Measurements from ENCODE around the genes WSB1, LGALS9, NOS2 and SLC46A1.

GRCh38 chr17:27293804-27294796 lies at the start of gene WSB1:
Gene WSB1 (plus strand): TSS chr17:27294114.
- RRBS = 1% methylated on average over 25 of the region's 71 CpGs

DNA sequence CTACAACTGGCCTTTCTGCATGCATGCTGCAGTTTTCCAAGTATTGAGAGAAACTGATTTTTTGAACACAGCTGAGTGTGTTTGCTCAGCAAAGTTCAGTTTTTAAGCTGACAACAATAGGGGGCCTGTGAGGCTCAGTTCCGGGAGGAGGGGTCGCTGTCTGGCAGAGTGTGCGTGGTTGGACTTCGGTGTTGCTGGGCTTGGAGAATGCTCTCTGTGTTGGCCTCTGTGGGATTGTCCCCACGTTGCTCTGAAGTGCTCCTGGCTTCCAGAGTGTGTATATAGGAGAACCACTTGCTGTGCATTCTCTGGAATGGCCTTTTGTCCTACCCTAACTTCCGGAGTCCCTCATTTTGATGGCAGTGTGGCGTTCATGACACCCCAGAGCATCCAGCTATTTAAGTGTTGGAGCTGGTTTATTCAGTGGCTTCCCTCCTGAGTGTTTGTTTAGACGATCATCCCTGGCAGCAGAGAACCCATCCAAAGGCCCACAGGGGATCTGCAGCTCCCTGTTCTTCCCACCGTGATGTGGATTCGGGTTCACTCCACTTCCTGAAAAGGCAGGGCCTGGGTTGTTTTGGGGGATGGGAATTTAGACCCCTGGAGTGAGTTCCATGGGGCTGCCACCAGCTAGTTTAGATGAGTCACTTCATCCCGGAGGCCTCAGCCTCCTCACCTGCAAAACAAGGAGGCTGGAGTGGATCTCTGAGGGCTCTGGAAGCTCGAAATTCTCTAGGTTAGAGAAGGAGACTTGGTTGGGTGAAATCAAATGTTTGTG lies 2.1 kb downstream of the KSR1 start:
- RRBS = no CpG with 5 or more reads among the region's 12 CpGs

GRCh38 chr17:27486234-27486955 lies 30.1 kb downstream of the KSR1 start:
- RRBS = no CpG with 5 or more reads among the region's 11 CpGs

DNA sequence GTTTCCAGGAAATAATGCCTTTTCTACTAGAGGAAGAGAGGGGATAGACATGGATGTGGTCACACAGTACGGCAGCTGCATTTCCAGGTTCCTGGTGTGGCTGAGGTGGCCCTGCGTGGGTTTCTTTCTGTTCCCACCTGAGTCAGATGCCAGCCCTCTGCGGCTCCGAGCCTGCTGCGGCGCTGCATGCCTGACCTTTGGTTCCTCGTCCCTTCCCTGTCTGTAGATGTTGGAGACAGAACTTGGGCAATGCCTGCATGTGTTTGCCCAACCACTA lies 71.9 kb upstream of the LGALS9 start:
- RRBS = no CpG with 5 or more reads among the region's 7 CpGs

GRCh38 chr17:27605391-27605885 lies 25.6 kb upstream of the LGALS9 start:
- RRBS = no CpG with 5 or more reads among the region's 25 CpGs

GRCh38 chr17:27630892-27631444 lies at the start of gene LGALS9:
Gene LGALS9 (plus strand): TSS chr17:27631188.
- RRBS = no CpG with 5 or more reads among the region's 6 CpGs

GRCh38 chr17:27654615-27654945 lies 23.6 kb downstream of the LGALS9 start:
- RRBS = 1% methylated on average over 6 of the region's 15 CpGs

GRCh38 chr17:27800318-27801008 lies at the start of gene NOS2:
Gene NOS2 (minus strand): TSS chr17:27800529.
- RRBS = no CpG with 5 or more reads among the region's 8 CpGs

DNA sequence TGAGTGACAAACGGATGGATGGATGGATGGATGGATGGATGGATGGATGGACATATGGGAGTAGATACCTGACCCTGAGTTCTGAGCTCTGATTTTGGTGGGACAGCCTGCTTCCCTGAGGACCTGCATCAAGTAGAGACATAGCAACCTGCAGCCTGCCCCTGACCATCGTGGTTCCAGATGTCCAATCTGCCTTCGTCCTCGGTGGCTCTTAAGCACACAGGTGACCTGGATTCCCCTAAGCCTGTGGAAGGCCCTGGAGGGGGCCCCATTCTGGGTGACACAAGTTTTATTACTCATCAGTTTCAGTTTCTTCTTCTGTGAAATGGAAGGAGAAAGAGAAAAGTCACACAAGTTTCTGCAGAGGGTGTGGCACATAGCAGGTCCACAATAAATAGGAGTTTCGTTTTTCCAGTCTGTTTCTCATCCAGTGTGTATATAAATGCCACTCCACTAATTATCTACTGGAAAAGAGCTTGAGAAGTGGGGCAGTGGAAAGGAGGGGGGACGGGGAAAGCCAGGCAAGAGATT lies 9.9 kb upstream of the NOS2 start:
- RRBS = no CpG with 5 or more reads among the region's 6 CpGs

GRCh38 chr17:28160912-28161599 lies 118.6 kb downstream of the NLK start:
- RRBS = no CpG with 5 or more reads among the region's 8 CpGs

GRCh38 chr17:28172700-28173765 lies 130.6 kb downstream of the NLK start:
- RRBS = no CpG with 5 or more reads among the region's 6 CpGs

DNA sequence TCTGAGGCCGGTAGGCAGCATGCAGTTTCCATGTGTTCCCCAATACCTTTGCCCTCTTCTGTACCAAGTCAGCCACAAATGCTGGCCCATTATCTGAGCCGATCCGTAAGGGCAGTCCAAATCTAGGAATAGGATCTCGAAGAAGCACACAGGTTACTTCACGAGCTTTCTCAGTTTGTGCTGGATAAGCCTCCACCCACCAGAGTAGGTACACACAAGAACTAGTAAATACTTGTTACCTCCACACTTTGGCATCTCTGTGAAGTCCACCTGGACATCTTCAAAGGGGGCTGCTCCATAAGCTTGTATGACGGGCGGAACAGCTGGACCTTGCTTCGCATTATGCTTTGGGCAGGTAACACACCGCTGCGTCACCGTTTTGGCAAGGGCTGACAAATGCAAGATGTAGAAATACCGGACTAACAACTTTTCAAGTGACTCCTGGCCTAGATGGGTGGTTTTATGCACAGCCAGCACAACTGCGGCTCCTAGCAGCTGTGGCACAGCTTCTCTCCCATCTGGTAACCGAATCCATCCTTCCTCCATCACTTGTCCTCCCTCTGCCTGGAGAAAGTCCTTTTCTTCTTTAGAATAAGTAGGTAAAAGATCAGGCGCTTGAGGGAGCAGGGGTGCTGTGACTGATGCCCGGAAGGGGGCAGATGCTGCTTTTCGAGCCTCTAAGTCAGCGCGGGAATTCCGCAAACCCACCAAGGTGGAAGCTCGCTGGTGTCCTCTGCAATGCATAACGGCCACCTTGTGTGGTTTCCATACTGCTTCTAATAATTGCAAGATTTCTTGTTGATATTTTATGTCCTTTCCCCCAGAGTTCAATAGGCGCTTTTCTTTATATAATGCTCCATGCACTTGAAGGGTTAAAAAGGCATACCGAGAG lies 85.1 kb upstream of the TMEM97 start:
- RRBS = no CpG with 5 or more reads among the region's 24 CpGs

- RRBS = no CpG with 5 or more reads among the region's 6 CpGs
Observed at GRCh38 chr17:28324317-28324769, 5.3 kb downstream of the TMEM97 start.

- RRBS = no CpG with 5 or more reads among the region's 3 CpGs
Observed at GRCh38 chr17:28346036-28346440, 10.5 kb downstream of the TNFAIP1 start.

GRCh38 chr17:28405518-28406942 lies at the start of gene SLC46A1:
Gene SLC46A1 (minus strand): TSS chr17:28406212.
- RRBS = 2% methylated on average over 19 of the region's 85 CpGs

DNA sequence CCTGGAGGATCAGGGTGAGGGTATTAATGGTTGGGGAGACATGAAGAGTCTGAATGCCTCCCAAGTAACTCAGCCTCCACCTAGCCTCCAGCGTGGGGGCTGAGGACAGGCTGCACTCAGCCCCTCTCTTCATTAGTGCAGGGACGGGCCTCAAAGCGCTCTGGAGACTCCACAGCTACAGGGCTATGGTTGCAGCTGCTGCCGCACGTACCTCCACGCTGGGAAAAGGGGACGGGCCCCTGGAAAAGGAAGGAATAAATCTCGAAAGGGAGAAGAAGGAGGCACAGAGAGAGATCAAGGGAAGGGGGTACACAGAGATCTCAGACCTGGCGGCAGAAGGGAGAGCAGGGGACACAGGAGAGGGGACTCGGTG lies 584 bp downstream of the UNC119 start:
- RRBS = no CpG with 5 or more reads among the region's 10 CpGs

GRCh38 chr17:28570674-28571331 lies 521 bp downstream of the PIGS start:
- RRBS = 2% methylated on average over 26 of the region's 37 CpGs

GRCh38 chr17:28572102-28572659 lies 857 bp upstream of the PIGS start:
- RRBS = no CpG with 5 or more reads among the region's 6 CpGs

DNA sequence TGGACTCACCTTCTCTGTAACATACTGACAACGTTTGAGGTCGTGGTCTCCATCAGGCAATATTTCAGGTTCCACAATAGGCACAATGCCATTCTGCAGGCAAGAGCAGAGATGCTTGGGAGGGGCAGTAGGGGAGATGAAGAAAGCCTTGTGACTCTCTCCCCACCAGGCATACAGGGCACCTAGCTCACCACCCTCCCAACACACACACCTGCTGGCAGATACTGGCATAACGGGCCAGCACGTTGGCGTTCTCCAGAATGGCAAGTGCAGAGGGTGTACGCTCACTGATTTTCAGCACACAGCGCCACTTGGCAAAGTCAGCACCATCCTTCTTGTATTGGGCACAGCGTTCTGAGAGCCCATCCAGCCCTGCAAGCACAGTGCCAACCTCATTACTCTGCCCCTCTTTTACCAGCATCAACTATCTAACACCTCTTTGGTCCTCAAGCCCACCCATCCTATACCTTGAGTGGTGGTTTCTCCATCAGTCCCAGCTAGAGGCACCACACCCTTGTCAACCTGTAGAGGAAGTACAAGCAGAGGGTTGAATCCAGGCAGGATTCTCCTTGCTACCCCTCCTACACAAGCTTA lies 2.1 kb downstream of the ALDOC start:
- RRBS = no CpG with 5 or more reads among the region's 8 CpGs

GRCh38 chr17:28591972-28593233 lies 6.4 kb downstream of the SPAG5 start:
- RRBS = no CpG with 5 or more reads among the region's 15 CpGs

Measured in HCT116 (cell line).